Measurements from ENCODE around the gene STAC.

GRCh38 chr3:31654576-31654775 lies 121.8 kb downstream of the STT3B start:
- PRO-cap, result no peak

DNA sequence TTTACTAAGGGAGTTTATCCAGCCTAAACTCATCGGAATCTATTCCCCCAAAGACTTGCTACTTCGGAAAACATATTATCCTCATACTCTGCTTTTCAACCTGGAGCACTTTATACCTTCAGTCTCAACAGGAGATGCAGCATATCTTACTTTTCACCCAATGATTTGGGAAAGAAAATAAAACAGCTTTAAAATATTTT lies 124.6 kb downstream of the OSBPL10 start:
- PRO-cap, result no peak

DNA sequence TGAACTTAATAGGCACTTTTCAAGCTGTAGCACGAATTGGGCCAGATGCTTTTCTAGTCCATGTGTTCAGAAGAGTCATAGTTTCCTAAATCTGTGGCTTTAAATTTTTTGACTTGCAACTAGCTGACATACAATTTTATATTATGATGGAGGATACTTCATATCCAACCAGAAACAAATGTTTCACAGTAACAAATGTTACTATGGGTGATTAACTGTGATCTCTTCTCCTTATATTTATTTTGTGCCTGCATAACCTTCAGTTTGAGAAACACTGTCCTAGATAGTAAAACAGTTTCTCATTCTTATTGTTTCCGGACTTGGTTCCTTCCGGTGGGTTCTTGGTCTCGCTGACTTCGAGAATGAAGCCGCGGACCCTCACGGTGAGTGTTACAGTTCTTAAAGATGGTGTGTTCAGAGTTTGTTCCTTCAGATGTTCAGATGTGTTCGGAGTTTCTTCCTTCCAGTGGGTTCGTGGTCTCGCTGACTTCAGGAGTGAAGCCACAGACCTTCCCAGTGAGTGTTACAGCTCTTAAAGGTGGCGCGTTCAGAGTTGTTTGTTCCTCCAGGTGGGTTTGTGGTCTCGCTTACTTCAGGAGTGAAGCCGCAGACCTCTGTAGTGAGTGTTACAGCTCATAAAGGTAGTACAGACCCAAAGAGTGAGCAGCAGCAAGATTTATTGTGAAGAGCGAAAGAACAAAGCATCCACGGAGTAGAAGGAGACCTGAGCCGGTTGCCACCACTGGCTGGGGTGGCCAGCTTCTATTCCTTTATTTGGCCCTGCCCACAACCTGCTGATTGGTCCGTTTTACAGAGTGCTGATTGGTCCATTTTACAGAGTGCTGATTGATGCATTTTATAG lies 8.1 kb downstream of the GPD1L start:
- PRO-cap, result no peak

GRCh38 chr3:32153390-32153958 lies 47.1 kb downstream of the GPD1L start:
- PRO-cap, result no peak

GRCh38 chr3:32216109-32216619 lies 22.3 kb upstream of the CMTM8 start:
- PRO-cap, result no peak

DNA sequence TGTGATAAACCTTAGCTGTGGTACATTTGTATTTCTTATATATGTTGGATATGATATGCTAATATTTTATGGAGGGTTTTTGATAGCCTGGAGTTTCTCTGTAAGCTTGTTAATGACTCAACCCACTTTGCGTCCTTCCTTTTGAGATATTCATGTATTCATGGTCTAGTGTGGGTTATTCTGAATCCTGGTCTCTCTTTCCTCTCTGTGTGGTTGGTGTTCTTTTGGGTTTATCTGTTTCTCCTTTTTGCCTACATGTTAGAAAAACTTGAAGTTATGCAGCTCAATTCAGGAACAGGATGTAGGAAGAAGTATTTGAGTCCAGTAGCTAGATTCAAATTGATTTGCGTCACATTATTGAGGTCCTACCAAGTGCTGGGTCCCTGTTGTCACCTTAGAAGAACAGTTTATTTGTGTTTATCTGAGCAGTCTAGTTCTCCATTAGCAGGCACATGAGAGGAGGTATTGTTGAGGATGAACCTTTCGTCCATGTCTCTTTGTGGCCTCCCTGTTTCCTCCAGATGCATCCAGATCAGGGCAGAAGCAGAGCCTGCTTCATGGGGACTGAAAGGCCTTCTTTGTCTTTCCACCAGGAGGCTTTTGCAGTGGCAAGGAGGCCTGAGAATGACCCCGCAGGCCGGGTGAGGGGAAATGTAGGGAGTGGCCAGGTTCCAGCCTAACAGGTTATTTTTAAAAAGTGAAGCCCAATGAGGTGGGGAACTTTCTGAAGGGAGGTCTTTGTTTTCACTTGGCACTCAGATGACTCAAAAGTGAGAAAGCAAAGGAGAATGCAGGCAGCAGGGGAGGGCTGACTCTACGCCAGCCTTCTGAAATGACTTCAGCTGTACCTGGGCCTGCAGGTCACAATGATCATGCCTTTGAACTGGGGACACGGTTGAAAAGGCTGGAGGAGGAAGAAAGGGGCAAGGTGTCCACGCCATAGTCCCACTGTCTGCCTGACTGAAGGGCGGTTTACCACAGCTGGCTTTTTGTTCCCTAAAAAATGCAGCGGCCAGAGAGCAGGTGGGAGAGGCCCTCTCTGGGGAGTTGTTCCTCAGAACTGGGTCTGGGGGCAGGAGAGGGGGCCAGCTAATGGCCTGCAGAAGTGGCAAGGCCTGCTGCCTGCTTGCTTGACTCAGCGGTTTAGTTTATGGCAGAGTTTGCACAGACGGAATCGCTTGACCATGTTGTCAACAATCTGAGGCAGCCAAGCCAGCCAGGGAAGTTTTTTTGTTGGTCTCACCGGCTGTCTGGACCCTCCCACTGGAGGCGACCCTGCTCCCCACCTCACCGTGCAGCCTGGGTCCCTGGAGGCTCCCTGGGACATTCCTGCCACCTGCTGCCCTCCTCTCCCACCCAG lies 28.5 kb downstream of the CMTM7 start:
- PRO-cap, result no peak

DNA sequence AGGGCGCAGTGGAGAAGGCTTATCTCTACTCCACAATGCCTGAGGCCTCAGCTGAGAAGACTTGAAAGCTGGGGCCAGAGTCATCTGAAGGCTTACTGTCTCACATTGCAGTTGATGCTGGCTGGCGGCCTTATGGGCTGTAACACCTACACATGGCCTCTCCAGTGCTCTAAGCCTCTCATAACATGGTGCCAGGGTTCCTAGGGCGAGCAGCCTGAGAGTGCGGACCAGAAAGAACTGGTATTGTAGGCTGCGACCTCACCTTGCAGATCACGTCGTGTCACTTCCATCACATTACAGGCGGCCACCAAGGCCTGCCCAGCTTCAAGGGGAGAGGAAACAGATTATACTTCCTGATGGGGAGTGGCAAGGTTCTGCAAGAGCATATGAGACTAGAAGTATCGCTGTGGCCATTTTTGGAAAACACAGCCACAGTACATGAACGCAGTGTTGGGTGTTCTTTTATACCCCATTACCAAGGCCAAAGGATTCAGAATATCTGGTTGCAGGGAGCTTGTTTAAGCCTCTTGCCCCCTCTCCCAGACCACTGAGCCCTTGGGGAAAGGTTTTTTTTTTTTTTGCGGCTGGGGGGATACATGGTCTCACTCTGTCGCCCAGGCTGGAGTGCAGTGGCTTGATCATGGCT lies 32.5 kb downstream of the CMTM7 start:
- PRO-cap, result no peak

GRCh38 chr3:32457856-32458625 lies 44.6 kb downstream of the CMTM6 start:
- PRO-cap, result no peak

DNA sequence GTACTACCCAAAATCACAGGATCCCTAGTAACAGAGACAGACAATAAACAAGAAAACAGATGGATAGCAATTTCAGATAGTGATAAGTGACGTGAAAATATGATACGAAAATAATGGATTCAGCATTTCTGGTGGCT lies 318 bp upstream of the CMTM6 start:
- PRO-cap, result no peak

DNA sequence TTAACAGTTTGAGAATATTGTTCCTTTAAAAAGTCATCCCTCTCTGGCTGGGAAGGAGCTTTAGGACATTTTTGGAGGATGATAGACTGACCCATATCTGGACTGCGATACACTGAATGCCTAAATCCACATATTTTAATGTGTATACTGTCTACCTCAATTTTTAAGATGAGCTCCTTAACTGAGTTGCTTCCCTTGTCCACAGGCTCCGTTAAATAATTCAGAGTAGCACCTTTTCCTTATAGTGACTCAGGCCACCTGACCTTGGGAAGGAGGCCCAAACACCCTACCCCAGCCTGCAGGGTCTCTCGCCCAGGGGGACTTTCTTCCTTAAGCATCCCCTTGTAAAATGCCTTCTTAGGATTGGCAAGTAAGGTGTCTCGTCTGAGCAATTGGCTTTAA lies 3.3 kb downstream of the TRIM71 start:
- PRO-cap, result no peak

DNA sequence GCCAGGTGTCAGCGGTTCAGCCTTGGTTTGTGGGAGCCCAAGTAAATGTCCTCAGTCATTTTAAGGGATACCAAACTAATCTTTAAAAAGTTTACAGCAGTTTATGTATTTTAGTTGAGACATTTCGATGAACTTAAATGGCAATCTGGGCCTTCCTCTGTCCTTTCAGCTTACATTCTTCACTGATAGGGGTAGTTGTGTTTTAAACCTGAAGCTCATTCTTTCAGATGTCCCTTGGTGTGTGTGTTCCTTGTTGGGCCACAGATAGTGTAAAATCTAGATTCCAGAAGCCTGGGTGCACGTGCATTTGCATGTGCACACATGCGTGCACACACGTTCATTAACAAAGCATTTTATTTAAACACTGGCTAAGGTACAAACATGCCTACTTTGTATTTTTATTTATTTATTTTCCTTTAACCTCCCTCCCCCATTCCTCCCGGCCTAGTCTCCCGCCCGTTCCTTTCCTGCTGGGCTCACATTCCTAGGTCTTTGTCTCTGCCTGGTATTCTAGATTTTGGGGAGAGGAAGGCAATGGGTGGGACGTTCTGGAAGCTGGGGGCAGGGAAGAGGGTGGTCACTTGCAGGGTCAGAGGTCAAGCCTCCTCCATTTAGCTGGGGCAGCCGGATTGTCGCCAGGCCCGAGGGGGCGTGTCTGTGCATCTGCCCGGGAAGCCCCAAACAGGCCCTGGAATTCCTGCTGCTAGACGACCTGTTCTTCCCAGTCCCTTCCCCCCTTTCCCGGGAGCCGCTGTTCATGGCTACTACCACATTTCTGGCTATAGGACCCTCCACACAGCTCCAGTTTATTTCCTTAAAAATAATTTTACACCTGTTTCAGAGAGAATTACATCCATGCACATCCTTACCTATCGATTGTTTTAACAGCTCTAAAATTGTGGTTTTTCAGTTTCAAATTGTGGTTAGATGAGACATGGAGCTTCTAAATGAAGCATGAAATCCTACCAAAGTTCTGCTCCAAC lies 51.7 kb downstream of the TRIM71 start:
- PRO-cap, result no peak

DNA sequence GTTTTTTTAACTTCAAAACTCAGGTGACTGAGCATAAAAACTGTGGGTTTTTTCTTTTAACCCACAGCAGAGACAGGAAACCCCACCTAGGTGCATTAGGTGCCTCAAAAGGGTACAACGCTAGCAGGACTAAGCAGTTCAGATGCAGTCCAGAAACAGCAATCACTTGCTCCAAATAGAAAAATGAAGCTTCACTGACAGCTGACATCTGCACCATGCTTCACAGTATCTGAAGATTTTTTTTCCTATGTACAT lies 52.2 kb downstream of the GLB1 start:
- PRO-cap, result no peak

- PRO-cap, result no peak
These were observed 20.2 kb downstream of the CRTAP start for GRCh38 chr3:33134115-33134384.

- PRO-cap, result no peak
These were observed 43.2 kb downstream of the UBP1 start for GRCh38 chr3:33396853-33397639.

- PRO-cap, result no peak
These were observed 3.0 kb downstream of the UBP1 start for GRCh38 chr3:33436968-33437932.

DNA sequence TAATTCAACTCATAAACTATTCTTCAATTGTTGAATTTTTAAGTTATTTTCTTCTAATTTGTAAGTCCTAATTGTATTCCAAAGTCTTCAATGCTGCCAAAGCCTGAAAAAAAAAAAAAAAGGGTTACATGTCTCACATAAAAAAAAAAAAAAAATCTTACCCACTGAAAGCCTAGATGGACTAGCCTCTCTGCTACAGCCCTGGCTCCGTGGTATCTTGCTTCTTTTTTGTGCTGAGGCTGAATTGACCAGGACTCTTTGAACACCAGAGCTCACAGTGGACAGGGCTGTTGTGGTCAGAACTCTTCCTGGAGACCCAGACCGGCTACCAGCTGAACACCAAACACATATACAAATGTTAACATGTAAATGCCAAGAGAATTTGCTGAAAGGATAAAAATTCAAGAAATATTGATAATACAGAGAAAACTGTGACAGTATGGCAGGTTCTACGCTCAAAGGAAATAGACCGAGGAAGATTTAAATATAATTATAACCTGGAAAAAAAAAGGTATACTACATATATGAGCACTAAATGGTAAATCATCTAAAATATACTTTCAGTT lies 133.4 kb downstream of the CLASP2 start:
- PRO-cap, result no peak

DNA sequence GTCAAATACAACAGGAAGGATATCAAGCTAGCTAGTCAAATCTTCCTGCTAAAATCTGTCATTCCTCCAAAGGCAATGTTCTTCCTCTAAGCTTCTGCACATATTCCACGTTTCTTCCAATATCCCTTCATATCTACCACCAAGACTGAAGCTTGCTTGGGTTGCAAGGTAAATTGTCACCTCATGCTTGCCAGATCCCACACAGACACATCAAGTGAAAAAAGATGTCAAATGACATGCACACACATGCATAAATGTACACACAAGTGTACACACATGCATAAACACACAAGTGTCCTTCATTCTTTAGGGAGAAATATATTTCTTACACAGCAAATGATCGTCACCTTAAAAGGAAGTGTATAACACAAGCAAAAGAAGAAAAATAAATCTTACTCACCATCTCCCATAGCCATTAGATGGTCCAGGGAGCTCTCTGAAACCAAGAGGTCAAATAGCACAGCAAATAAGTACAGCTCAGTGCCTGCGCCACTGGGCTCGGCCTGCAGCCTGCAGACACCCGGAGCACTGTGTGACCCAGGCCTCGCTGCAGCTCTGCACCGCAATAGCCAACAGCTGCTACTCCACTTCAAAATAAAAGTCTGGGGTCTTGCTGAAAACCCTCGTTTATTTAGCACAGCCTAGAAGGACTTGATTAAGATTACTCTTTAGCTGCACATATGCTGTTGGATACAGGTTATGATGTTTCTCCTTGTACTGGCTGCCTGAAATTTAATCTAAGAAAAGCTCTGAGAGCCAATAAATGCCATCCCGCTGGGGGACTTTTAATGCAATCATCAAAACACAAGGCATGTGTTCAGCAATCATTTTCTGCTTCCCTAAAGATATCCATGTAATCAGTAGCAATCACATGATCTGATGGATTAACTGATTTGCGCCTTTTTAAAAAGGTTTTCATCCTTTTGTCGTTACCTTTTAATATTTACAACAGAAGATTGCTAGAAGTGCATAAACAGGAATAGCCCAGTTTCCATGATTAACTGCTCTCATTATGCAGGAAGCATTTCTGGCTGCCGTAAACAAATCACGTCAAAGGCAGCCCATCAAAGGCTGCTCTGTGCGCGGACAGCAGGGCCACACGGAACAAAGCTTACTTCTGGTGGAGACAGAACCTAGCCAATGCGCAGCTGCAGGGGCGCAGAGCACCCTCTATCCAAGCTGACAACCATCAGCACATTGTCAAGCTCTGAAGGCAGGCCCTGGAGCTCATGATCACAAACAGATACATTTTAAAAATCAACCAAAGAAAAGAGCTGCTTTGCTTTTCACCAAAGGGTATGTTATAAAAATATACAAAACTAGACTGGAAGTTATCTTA lies 59.0 kb downstream of the CLASP2 start:
- PRO-cap, result unidirectional peak, minus-strand start at position 530 of the sequence; bidirectional peak, plus-strand start at position 1,093 of the sequence, minus-strand start at position 999 of the sequence

- PRO-cap, result no peak
These were observed 56.6 kb downstream of the PDCD6IP start for GRCh38 chr3:33855091-33855307.

GRCh38 chr3:34856460-34857157 lies 782.7 kb upstream of the ARPP21 start:
- PRO-cap, result no peak

- PRO-cap, result no peak
These were observed at the start of gene STAC for GRCh38 chr3:36379852-36380797. Gene STAC (plus strand): TSS chr3:36380504.

All from left colon (tissue), 1 donor.